Hair follicle dermal papilla cell (primary cell): Measurements from ENCODE around the genes MS4A15, VPS37C, CYB561A3 and LRRC10B.

GRCh38 chr11:59616640-59617016, 1.1 kb upstream of the OSBP start:
- CAGE, long polyA plus RNA: no peak

DNA sequence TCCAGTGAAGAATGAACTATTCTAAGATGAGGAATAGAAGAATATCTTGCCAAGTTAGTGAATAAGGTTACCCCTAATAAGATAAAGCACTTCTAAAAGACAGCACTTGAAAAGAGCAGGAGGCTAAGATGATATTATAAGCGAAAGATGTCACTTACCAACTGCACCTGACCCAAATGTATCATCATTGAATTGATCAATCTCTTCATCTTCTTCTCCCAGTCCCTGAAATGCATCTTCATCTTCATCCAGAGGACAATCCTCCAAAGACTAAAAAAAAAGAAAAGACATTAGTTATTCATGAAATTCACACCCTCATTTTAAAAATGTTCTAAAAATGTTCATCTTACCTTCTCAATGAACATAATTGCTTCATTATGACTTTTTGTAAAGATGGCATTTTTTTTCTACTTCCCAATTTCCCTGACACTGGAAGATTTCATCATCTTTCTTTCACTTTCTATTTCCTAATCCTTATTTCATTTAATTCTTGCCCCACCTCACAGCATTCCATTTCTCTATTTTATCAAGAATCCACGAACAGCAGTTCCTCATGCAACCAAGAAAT, 2.1 kb downstream of the PATL1 start:
- CAGE, long polyA plus RNA: no peak

GRCh38 chr11:59756742-59757324, 1.7 kb downstream of the STX3 start:
- CAGE, long polyA plus RNA: no peak

DNA sequence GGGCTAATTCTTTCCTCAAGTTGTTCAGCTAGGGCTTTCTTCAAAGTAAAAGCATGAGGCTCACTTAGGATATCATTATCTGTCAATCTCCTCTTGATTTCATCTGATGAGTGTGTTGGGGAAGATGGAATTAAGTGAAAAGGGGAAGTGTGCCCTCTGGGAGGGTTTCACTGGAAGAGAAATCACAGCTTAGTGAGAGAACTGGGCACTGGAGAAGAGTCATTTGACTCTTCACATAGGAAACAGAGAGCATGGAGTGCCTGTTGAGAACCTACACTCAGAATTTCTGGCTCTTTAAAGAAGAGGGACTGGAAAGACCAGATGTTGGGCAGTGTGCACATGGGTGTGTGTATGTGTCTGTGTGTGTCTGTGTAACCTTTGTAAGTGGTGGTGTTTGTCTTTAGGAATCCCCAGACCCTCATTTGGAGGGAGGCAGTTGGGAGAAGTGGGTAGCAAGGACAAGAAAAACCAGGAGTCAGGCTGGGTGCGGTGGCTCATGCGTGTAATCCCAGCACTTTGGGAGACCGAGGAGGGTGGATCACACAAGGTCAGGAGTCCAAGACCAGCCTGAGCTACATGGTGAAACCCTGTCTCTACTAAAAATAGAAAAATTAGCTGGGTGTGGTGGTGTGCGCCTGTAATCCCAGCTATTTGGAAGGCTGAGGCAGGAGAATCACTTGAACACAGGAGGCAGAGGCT, 10.0 kb downstream of the STX3 start:
- CAGE, long polyA plus RNA: no peak

DNA sequence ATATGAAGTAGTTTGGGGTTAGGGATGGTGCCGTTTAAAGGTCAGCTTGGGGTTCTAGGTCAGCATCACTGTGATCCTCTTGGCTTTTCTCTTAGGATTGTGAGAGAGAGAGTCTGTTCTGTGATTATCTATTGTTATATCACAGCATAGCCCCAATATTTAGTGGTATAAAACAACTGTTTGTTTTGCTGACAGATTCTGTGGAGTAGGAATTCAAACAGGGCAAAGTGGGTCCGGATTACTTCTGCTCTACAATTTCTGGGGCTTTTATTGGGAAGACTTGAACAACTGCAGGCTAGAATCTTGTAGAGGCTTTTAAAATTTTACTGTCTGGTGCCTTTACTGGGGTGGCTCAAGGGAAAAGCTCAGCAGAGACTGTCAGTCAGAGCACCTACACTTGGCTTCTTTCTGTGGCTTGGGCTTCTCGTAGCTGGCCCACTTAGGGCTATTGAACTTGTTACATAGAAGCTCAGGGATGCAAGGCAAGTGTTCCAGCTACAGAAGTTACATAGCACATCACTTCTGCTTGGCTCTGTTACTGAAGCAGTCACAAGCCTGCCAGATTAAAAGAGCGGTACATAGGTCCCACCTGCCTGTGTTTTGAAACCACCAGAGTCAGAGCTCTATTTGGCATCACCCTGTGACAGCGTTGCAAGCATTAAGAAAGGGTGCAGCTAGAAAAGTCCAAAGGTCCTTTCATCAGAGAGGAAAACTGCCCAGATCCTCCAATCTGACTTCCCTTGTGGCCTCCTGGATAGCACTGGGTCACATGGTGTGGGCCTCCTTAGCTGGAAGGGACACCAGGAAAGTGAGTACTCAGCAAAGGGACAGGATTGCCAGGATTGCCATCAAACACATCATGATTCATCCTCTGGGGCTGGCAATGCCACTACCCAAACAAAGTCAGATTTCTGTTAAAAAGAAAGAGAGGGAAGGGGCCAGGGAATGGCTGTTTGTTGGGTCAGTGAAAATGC, 22.7 kb downstream of the STX3 start:
- CAGE, long polyA plus RNA: no peak

DNA sequence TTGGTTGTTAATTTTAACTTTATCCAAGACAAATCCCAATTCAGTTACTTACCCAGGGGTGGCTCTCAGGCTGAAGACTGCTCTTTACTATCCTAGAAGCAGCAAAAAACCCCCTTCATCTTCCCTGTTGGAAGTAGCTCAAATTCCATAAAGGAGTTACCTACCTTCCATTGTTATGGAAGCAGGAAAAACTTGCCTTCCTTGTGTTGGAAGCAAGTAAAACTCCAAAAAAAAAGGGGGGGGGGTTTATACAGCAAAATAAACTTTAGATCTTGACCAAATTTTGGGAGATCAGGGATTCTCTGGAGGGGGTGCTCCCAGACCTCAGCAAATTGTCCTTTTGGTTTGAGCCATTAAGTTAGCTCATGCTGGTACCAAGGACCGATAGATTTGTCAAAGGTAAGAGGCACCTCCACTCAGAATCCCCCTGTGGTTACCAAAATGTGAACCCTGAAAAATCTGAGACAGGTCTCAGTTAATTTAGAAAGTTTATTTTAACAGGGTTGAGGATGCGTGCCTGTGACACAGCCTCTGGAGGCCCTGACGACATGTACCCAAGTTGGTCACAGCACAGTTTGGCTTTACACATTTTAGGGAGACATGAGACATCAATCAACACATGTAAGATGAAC, 5.4 kb upstream of the MRPL16 start:
- CAGE, long polyA plus RNA: no peak

DNA sequence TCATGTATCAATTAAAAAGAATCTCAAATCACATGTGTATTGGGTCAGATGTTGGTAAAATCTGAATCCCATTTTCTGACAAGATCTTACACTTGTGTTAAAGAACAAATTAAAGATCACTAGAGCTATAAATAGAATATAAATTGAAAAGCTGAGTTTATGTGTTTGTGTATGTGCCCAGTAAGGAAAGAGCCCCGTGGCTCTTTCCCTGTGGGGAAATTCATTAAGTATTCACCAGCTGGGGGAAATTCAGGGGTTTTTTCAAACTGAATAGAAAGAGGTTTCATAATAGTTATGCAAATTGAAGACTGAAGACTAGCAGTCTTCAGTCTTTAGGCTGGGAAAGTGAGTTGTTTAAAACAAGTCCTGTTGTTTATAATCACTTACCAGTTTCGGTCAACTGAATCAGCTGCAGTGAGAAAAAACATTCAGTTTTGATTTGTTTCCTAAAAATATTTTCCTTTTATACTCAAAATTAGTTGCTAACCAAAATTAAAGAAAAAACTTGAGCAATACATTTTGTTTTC, 11.3 kb upstream of the MS4A7 start:
- CAGE, long polyA plus RNA: no peak

DNA sequence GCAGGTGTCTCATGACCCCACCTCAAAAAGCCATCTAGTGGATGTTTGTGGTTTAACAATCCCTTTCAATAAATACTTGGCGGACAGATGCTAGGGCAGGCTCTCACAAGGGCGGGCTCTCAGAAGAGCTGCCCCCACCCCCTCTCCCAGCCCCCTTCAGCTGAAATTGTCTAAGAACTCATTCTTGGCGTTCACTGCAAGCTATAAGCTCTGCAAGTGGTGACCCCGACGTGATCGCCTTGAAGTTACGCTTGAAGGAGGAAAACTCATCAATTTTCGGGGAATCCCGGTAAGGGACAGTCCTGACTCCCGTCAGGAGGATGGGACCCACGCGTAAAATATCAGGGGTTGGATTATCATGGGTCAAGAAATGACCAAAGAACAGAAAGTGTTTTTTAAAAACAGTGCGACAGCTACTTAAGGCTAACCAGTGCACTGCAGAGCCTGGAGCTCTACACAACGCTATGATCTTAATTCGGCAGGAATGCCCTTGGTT, at the start of gene MS4A15:
Gene MS4A15, plus strand, starts transcription at position 98 of the 496 bp plus-strand sequence.
- CAGE, long polyA plus RNA: no peak

- CAGE, long polyA plus RNA: no peak
Measured at GRCh38 chr11:60842753-60843076, 802 bp downstream of the CCDC86 start.

GRCh38 chr11:60852567-60853084, 3.1 kb downstream of the PTGDR2 start:
- CAGE, long polyA plus RNA: no peak

- CAGE, long polyA plus RNA: no peak
Measured at GRCh38 chr11:60936898-60937571, 12.8 kb downstream of the TMEM132A start.

DNA sequence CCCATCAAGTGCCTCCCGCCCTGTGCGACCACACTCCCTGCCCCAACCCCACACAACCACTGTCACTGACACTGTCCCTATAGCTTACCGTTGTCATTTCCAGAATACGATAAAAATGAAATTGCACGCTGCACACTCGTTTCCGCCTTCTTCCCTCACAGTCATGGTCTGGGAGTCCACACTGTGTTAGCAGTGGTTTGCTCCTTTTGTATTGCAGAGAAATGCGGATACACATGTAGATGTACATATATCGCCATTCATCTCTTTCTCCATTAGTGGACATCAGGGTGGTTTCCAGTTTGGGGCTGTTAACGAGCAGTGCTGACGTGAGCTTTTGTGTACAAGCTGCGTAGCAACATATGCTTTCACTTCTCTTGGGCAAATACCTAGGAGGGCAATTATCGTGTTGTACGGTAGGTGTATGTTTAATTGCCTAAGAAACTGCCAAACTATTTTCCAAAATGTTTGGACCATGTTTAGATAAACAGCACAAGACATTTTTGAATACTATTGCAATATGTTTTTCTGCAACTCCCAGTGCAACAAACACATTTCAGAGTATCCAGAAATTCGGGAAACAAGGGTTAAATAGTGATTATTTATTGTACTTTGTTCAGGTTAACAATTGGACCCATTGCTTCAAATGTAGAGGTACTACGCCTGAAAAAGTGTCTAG, 59.2 kb upstream of the CD5 start:
- CAGE, long polyA plus RNA: no peak

DNA sequence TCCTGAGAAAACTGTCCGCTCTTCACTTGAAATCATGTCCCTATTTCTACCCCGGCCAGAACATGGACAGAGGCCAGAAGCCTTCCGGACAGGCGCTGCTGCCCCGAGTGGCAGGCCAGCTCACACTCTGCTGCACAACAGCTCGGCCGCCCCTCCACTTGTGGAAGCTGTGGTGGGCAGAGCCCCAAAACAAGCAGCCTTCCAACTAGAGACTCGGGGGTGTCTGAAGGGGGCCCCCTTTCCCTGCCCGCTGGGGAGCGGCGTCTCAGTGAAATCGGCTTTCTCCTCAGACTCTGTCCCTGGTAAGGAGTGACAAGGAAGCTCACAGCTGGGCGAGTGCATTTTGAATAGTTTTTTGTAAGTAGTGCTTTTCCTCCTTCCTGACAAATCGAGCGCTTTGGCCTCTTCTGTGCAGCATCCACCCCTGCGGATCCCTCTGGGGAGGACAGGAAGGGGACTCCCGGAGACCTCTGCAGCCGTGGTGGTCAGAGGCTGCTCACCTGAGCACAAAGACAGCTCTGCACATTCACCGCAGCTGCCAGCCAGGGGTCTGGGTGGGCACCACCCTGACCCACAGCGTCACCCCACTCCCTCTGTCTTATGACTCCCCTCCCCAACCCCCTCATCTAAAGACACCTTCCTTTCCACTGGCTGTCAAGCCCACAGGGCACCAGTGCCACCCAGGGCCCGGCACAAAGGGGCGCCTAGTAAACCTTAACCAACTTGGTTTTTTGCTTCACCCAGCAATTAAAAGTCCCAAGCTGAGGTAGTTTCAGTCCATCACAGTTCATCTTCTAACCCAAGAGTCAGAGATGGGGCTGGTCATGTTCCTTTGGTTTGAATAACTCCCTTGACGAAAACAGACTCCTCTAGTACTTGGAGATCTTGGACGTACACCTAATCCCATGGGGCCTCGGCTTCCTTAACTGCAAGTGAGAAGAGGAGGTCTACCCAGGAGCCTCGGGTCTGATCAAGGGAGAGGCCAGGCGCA, 24.3 kb downstream of the CD5 start:
- CAGE, long polyA plus RNA: no peak

- CAGE, long polyA plus RNA: no peak
Measured at GRCh38 chr11:61132720-61133159, 28.5 kb downstream of the VPS37C start.

DNA sequence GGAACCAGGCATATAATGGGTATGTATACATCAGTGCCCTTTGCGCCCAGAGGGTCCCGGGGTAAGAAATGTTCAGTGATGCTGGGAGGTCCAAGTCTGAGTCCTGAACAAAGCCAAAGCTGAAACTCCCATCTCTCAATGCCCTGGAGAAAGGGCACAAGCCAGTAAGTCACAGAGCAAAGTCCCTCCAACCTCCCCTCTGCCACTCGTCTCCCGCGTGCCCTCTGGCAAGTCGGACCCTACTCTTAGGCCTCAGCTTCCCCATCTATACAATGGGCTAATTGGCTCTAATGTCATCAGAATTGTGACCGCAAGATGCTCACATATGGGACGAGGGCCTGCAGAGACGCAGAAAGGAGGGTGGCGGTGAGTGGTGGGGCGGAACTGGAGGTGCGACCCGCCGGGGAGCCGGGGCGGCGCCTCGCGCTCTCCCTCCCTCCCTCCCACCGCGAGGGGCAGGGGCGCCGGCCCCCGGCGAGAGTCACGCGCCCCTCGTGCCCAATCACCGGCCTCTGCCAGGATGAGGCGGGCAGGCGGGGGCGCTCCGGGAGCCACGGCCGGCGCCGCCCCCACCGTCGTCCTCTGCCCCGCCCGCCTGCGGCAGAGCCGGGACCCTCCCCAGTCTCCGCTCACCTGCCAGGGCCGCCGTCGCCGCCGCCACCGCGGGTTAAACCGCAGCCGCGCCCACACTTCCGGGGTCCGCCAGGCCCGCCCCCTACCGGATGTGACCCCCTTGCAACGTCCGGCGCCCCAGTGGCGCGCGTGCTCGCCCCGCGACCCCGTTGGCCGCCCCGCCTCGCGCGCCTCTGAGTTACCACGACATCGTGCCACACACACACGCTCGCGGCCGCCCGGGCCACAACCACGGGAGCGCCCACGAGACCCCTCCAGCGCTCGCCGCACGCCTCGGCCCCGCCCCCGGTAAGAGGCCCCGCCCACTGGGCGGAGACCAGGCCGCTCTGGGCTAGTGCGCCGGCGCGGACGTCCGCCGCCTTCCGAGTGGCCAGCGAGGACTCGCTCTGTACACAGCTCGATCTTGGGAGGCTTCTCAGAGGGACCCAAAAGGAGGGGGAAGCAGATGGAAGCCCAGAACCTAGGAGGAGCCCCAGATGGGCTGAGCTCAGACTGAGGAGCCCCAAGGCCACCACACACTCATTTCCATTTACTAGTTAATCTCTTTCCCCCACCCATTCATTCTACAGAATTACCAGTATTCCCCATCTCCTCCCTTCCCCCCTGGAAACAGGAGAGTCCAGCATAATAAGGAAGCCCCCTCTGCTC, at the start of gene VPS37C:
Gene VPS37C, minus strand, starts transcription at position 669 of the 1,281 bp plus-strand sequence.
- CAGE, long polyA plus RNA: no peak

DNA sequence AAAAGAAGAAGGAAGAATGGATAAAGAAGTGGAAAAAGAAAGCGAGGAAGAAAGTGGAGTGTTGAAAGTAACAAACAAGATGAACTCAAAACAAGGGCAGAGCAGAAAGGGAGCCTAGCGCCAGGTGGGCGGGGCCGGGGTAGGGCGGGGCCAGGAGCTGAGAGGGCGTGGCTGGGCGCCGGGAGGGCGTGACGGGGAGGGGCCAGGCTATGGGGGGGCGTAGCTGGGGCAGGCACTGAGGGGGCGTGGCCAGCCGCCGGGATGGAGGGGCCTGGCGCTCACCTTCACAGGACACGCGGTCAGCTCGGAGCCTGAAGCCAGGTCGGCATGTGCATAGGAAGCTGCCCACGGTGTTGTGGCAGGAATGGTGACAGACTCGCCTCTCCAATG, 13.6 kb downstream of the VWCE start:
- CAGE, long polyA plus RNA: no peak

- CAGE, long polyA plus RNA: no peak
Measured at GRCh38 chr11:61293466-61294728, 1.2 kb downstream of the VWCE start.

DNA sequence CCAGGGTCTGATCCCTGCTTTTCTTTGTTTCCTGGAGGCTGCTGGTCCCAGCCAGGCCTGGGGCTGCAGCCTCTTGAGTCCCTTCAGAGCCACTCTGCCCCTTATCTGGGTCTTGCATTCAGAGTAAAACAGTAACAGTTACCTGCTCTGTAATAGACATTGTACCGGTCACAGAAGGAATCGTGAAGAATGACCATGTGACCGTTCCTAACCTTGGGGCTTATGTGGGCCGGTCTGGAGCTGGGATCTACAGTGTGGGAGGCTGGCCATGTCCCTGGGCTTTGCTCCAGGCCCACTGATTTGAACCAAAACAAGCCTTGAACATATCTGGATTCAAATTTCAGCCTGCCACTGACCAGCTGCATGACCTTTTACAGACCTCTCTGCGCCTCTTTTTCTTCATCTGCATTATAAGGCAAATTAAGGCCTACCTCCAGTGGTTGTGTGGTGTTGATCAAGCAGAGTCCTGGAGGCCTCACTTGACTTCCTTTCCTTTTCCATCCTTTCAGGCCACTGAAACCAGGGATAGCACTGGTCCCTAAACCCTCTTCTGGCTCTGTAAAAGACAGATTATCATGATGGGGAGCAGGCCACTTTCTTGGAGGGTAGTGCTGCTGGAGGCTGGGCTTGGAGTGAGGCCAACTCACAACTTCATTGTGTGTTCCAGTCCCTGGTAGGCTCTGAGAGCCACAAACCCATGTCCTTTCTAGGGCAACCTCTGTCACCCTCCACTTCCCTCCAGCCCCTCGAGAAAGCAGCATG, 2.0 kb downstream of the TKFC start:
- CAGE, long polyA plus RNA: no peak

- CAGE, long polyA plus RNA: no peak
Measured at GRCh38 chr11:61361348-61362533, at the start of gene CYB561A3. Gene CYB561A3, minus strand, starts transcription at chr11:61361882.

DNA sequence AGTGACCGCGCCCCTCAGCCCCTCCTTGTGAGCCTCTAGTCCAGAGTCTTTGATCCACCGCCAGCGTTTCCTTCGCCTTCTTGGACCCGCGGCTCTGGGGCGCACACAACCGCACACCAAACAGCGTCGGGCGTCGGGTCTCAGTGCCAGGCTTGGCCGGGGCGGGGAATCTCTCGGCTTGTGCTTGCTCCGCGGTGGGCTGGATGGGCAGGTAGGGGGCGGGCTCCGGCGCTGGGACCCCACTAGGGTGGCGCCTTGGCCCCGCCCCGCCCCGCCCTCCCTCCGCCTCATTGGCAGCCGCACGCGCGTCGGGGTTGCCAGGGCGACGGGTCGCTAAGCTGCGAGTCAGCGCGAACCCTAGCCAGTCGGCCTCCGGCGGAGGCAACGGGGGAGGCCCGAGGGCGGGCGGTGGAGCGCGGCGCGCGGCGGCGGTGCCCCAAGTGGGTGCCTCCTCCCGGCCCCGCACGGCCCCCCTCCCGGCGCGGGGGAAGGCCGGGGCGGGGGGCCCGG, at the start of gene LRRC10B:
Gene LRRC10B, plus strand, starts transcription at position 364 of the 510 bp plus-strand sequence.
- CAGE, long polyA plus RNA: no peak